Parotid gland (tissue), 1 donor: ENCODE results near the genes KIF4B, HAVCR2 and NIPAL4.

DNA sequence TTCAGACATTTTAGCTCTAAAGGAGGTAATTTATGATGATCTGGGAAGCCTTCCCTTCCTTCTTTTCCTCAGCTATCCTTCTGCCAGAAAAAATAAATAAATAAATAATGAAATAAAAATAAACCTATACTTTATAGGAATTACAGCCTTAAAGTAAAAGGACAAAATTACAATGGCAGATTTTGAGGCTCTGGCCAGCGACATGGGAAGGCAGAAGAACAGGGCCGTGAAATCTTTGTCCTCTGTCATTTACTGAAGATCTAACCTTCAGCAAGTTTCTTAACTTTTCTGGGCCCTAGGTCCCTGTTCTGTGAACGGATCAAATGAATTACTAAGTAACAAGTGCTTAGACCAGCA, 68.8 kb downstream of the FAM114A2 start:
- PRO-cap = no peak

GRCh38 chr5:154026208-154026587, 12.5 kb downstream of the FAM114A2 start:
- PRO-cap = no peak

- PRO-cap = no peak
Observed at GRCh38 chr5:154194231-154194812, 3.8 kb downstream of the GALNT10 start.

- PRO-cap = unidirectional peak, minus-strand start at chr5:154757161
Observed at GRCh38 chr5:154756706-154757603, 1.8 kb downstream of the LARP1 start.

DNA sequence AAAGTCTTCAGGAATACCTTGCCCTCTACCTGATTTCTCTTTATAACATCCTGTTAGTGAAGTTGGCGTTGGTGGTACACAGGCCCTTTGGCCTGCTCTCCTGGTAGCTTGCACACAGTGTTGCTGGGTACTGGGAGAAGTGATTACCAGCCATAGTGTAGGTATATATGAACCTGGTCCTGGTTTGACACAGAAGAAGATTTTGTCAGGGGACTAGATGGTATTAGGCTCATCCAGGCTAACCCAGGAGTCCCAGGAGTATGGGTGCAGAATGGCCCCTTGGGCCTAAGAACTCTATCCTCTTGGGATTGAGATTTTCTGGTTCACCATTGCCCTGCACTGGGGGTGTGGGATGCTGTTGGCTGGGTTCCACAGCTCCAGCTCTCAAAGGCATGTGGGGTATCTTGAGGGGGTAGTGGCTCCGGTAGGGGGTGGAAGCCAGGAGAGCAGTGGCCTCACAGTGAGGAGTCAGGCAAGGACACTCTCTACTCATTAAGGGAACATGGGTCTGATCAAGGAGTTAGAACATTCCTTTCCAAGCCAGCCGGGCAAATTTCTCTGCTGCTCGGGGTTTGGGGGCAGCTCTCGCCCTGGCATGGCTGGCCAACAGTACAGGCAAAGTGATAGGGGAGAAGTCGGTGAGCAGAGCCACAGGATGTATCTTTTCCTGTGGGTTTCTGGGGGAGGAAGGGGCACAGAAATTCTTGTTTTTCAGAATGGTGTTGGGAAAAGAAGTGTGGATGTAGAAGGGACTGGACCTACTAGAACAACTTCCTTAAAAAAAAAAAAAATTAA, 33.0 kb downstream of the LARP1 start:
- PRO-cap = no peak

DNA sequence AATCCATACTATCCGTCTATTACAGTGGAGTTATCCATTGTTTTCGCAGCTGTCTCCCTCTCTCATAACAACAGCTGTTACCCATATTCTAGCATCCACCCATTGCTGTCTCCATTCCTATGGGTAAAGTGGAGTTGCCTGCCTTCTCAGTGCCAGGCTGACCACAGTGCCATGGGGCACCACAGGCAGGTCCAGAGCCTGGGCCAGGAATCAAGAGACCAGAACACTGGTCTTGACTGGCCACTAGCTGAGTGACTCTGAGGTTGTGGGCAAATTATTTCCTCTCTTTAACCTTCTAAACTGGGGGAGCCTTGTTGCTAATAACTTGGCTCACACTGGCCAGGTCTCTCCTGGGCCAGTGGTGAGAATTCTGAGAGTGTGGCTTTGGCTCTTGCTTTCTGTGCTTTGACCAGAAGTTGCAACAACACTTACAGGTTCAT, 20.0 kb downstream of the FAXDC2 start:
- PRO-cap = no peak

GRCh38 chr5:154850200-154850454, 276 bp downstream of the FAXDC2 start:
- PRO-cap = no peak

DNA sequence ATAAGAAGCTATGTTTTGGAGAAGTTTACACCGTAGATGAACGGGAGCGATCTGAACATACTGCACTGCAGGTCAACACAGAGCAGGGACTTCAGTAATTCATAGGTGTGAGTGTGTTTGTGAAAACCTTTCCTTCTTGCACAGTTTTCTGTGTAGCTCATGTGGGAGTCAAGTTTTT, 1.2 kb downstream of the CNOT8 start:
- PRO-cap = no peak

GRCh38 chr5:155013611-155014174, at the start of gene KIF4B:
Gene KIF4B (plus strand): TSS chr5:155013755.
- PRO-cap = no peak

- PRO-cap = no peak
Observed at GRCh38 chr5:156367691-156367941, 40.7 kb downstream of the SGCD start.

GRCh38 chr5:157108860-157109589, at the start of gene HAVCR2:
Gene HAVCR2 (minus strand): TSS chr5:157109044.
- PRO-cap = no peak

DNA sequence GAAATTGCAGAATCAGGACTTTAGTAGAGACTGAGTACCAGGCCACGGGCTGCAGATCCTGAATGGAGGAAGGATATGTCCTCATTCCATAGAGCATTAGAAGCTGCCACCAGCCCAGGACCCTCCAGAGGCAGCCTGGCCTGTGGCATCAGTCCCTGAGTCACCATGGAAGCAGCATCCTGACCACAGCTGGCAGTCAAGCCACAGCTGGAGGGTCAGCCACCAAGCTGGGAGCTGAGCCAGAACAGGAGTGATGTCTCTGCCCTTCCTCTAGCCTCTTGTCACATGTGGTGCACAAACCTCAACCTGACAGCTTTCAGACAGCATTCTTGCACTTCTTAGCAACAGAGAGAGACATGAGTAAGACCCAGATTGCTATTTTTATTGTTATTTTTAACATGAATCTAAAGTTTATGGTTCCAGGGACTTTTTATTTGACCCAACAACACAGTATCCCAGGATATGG, 13.2 kb upstream of the CYFIP2 start:
- PRO-cap = no peak

DNA sequence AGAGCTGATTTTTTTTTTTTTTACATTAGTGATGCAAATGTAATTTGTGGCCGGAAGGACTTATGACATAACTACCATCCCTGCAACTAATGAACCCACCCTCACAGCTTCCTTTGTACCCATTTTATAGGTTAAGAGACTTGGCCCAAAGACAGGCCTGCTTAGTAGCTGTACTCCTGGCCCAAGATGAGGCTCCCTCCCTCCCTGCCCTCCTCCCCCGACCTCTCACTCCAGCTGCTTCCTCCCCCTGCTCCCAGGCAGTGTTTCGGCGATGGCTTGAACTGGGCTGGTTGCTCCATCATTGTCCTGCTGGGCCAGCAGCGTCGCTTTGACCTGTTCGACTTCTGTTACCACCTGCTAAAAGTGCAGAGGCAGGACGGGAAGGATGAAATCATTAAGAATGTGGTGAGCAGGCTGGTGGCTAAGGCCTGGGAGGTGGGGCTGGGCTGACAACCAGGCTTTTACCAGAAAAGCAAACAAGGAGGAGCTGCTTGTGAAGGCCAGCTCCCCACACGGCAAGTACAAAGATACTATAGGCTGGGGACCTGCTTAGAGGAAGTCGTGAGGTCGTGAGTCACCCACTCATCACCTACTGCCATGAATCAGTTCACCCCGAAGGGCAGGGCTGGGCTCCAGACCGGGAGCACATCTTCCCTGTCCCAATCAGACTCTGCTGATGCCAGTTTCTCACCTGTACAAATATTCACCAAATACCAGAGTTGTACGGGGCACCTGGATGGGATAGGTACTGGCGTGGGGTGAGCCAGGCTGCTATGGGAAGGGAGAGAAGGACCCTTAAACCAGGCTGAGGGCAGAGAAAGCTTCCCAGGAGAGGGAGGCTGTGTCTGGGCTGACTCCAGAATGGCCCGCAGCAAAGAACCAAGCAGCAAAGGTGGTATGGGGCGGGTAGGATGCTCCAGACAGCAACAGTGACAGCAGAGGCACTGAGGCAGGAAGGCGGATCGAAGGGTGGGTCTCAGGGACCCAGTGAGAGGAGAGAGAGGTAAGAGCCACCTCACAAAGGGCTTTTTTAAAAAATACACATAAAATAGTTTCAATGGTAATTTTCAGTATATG, 45.1 kb upstream of the FNDC9 start:
- PRO-cap = no peak

DNA sequence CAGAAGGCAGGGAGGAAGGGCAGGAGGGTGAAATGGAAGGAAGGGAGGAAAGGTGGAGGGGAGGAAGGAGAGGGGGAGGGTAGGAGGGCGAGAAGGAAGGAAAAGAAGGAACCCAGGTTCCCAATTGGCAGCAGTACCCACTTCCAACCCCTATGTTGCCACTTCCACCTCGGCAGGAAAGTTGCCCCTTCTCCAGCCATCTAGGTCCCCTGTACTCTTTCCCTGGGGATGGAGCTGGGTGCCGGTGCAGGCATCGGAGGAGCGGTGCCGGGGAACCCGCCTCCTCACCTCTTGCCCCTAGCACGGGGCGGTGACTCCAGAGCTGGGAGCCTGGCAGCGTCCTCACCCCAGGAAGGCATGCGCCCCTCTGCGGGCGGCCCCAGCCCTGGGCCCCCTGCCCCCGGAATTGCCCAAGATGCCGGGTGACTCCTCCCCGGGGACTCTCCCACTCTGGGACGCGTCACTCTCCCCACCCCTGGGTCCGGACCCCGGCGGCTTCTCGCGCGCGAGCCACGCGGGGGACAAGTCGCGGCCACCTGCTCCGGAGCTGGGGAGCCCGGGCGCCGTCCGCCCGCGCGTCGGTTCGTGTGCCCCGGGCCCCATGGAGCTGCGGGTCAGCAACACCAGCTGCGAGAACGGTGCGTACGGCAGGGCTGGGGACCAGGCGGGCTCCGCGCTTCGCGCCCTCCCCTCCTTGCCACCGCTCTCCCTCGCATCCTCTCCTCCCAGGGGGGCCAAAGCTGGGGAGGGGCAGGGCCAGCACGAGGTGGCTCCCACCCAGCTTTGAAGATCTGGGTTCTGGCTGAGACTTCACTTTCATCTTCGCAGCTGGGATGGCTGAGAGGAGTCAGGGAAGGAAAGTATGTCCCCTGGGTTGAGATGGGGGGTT, at the start of gene NIPAL4:
NIPAL4 (plus strand) TSS at position 494 of the 889 bp plus-strand sequence.
- PRO-cap = no peak

- PRO-cap = no peak
Observed at GRCh38 chr5:157479624-157480164, 19.7 kb downstream of the NIPAL4 start.

DNA sequence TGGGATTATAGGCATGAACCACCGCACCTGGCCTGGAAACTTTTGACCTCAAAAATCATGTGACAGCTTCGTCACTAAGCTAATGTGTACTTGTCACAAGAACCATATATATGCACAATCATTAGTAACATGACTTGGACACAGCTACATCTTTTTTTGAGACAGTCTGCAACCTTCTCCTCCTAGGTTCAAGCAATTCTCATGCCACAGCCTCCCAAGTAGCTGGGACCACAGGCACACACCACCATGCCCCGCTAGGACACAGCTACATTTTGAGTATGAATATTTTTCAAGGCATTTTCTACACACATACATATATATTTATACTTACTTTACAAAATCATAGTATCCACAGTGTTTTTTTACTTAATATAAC, 40.0 kb downstream of the NIPAL4 start:
- PRO-cap = no peak

- PRO-cap = no peak
Observed at GRCh38 chr5:157540591-157541568, 34.7 kb downstream of the ADAM19 start.

DNA sequence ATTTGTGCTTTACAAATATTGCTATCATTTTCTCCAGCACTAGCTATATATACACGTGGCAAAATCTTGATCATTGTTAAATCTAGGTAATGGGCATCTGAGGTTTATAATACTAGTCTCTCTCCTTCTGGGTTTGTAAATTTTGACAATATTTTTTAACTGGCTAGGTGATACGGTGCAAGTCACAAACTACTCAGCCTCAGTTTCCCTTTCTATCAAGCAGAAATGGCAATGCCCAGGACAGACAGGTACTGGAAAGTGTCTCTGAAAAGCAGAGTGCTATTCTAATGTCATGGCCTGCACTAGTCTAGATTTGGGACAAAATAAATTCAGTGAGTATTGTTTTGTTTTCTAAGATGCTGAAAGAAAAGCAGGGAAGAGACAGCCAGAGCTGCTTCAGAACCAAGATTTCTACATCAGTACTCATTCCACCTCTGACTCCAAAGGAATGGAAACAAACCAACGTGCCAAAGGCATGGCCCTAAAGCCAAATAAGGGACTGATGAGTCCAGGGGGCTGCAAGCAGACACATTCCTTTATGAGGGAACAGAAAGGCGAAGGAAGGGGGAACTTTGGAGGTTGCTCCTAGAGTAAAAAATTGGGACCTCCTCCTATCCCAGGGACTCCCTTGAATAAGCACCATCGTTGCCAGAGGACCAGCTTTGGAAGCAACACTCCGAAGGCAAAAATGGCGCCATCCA, 31.9 kb downstream of the ADAM19 start:
- PRO-cap = no peak

GRCh38 chr5:157592444-157593426, 17.2 kb upstream of the ADAM19 start:
- PRO-cap = no peak

- PRO-cap = no peak
Observed at GRCh38 chr5:157602437-157603016, 27.0 kb upstream of the ADAM19 start.